Fallopian tube (tissue), 1 donor: ENCODE measurements around a stretch of chr7.

DNA sequence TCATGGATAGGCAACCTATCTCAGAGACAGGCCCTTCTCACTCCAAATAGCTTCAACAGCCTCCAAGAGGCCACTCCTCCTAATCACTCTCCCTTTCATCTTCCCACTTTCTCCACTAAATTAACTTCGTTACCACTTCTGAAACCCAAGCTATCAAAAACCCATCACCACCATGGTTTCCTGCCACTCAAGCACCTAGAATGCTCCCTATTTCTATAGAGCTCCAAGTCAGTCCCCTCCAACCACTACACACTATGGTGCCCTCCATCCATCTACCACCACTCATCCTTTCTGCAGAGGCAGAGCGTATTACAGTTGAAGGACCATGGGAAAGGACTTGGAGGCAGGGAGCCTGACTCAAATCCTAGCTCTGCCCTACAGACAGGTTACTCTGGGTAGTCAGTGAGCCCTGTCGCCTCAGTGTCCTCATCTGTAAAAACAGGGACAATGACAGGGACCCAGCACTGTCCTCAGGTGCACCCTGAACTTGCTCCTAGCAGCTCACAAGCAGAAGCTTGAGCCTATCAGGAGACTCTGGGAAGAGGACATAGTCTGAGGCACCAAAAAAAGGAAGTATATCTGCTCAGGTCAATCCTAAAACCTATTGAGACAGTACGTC, 124.4 kb downstream of the TNS3 start:
- PRO-cap: no peak

DNA sequence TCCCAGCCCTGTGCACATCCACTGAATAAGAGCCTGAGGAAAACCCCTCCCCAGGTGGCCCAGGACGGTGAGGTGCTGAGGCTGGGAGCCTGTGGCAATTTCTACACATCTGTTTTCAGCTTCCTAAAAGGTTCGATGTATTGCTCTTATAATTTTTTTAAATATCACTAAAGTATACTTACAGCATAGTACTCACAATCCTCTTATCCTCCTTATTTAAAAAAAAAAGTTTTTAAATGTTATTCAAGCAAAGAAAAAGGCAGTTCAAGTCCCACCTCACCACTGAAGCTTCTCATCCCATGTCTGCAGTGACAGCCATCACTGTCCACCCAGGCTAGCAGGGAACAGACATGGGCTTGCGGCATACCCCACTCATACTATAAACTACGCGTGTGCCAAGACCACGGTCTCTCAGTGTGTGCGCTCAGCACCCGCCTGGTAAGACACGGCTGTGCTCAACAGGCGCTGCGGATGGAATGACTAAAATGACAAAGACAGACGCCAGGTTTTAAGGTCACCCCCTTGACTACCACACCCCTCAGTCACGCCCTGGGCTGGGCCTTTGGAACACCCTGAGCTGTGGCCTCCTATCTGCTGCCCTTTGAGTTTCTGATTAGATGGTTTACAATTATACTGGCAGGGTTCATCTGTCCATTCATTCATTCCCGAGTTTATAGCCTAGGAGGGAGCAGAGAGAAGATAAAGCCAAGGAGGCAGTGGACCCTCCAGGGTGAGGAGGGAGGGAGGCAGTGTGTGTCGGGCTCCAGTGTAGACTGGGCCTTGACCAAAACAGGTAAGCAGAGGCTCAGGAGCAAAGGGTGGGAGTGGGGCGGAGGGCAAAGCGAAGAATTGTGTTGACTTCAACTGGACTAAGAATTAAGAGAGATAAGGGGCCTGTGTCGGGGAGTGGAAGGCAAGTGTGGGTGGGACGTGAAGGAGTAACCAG, 35.2 kb downstream of the TNS3 start:
- PRO-cap: no peak

DNA sequence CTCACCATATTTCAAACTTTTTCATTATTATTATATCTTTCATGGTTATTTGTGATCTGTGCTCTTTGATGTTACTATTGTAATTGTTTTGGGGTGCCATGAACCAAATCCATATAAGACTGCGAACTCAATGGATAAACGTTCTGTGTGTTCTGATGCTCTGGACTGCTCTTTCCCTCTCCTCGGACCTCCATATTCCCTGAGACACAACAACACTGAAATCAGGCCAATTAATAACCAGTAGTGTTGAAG, 29.5 kb downstream of the TNS3 start:
- PRO-cap: no peak

- PRO-cap: no peak
Observed at GRCh38 chr7:47582832-47583154, 882 bp upstream of the TNS3 start.

DNA sequence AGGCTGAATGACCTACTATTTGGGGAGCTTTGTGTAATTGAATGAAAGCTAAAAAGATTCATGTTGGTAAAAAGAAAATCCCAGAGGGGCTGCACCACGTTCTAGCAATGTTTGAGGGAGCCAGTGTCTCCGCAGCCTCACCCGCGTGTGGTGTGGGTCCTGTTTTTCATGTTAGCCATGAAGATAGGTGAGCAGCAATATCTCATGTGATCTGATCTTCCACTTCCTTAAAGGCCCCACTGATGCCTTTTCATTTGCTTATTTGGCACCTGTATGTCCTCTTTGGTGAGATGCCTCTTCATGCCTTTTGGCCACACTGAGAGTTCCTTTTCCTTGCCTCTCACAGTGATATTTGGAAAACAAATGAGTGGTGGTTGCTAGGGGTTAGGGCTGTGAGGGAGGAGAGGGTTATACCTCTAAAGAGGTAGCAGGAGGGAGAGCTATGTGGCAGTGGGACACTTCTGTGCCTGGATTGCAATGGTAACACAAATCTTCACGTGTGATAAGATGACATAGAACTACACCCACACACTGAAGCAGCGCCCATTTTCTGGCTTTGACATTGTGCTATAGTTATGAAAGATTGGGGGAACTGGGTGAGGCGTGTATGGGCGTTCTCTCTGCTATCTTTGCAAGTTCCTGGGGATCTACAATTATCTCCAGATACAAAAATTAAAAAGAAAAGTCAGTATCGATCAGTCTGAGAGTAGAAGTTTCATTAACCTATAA, 90.4 kb upstream of the TNS3 start:
- PRO-cap: no peak

GRCh38 chr7:48090587-48090936, 1.5 kb downstream of the UPP1 start:
- PRO-cap: no peak

- PRO-cap: no peak
Observed at GRCh38 chr7:48097340-48098722, 8.8 kb downstream of the UPP1 start.

DNA sequence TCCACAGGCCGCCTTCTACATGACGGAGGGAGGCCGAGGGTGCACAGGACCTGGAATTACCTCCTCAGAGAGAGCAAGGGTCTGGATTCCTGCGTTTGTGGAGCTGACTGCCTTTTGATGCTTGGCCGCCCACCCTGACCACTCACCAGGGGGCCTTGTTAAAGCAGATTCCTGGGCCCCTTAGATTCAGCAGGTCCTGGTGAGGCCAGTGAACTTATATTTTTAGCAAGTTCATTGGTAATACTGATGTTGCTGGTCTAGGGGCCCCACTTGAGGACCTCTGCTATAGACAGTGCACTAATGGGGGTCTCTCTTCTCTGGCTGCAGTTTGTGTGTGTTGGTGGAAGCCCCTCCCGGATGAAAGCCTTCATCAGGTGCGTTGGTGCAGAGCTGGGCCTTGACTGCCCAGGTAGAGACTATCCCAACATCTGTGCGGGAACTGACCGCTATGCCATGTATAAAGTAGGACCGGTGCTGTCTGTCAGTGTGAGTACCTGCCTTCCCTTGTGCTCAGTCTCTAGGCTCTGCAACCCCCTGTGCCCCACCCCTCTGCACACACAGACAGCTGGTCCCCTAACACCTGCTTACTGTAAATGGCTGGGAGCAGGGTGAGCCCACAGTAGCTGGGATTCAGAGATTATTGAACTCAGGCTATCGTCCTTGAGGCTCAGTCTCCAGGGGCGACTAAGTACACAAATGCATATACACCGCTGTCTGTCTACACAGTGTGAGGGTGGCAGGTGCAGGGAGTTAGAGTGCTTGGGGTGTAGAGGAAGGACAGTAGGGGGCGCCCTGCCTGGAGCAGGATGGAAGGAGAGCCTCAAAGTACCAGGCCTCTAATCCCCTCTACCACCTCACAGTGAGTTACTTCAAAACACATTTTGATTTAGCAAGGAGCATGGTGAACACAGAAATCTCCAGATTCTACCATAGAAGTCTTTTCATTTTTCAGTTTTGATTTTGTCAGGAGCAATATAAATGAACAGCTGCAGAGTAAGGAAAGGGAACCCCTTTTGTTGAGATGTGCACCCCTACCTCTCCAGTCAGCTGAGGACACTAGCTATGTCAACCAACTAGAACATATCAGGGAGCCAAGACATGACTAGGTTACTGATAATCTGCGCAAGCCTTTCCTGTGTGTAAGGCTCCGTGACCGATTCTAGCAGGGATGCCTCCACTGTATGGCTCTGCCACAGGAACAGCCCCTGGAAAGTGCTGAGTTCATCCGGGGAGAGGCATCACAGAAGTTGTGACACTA, 12.9 kb downstream of the UPP1 start:
- PRO-cap: no peak

DNA sequence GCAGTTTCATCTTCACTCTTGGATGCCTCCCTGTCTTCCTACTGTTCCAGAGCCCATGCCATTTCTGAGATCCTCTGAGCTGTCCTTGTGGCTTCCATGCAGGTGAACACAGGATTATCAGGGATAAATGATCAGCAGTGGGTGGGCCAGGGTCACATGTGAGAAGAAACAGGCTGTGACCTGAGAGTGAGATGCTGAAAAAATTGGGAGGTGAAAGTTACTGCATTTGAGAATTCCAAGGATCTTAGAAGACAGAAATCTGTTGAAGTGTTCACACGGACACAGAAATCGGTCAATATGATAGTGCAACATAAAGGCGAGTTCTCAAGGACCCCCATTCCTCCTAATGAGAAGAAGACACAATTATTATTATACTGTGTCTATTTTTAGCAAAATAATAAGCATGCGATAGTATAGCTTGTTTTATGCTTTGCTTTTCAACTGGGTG, 110.5 kb upstream of the CDC14C start:
- PRO-cap: no peak

DNA sequence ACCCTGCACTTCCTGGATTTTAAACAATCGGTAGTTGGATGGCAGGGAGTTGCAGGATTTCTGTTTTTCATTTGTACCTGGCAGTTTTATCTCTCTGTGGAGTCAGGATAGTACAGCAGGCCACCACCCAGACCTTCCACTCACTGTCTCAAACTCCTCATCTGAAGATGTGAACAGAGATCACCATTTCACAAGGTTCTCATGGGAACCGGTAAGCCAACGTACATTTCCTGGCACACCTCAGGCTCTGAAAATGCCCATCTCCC, 42.2 kb upstream of the IKZF1 start:
- PRO-cap: no peak

- PRO-cap: no peak
Observed at GRCh38 chr7:50312621-50313347, 8.3 kb downstream of the IKZF1 start.

GRCh38 chr7:50347453-50348167, 43.1 kb downstream of the IKZF1 start:
- PRO-cap: no peak

DNA sequence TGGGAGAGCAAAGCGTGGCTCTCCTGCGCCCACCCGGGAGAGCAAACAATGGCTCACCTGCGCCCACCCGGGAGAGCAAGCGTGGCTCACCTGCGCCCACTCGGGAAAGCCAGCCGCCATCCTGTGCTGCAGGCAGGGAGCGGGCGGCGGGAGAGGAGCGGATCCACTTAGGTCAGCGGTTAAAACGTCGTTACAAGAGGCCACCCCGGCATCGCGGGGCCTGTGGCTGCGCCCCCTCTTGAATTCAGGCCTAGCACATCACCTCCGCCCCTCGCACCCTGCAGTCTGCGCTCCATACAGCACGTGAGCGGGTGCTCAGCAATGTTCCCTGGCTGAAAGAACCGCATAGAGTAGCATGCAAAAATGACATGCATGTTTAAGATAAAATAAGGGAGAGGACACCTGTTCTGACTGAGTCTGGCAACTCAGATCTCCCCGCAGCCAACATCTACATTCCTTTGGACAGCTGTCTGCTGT, 549 bp upstream of the FIGNL1 start:
- PRO-cap: no peak

GRCh38 chr7:50502163-50502760, 52.1 kb upstream of the FIGNL1 start:
- PRO-cap: no peak

DNA sequence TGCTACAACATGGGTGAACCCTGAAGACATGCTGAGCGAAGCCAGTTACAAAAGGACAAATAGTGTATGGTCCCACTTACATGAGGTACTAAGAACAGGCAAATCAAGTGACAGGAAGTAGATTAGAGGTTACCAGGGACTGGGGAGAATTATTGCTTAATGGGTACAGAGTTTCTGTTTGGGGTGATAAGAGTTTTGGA, 85.8 kb downstream of the GRB10 start:
- PRO-cap: no peak

DNA sequence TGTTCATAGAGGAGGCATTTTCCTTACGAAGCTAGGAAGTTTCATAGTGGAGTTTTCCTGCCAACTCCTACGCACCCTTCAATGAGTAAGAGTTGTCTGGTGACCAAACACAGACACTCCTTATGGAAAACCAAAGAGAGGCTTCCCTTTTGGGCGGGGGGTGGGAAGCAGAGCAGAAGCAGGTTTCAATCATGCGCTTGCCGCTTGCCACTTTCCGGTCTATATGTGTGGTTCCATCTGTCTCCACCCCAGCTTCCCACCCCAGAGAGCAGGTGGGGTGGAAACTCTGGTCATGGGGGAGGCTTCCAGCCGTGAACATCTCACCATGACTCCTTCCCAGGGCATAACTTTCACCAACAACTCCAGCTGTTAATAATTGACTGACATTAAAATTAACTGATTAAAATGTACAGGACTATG, 68.8 kb upstream of the GRB10 start:
- PRO-cap: no peak

DNA sequence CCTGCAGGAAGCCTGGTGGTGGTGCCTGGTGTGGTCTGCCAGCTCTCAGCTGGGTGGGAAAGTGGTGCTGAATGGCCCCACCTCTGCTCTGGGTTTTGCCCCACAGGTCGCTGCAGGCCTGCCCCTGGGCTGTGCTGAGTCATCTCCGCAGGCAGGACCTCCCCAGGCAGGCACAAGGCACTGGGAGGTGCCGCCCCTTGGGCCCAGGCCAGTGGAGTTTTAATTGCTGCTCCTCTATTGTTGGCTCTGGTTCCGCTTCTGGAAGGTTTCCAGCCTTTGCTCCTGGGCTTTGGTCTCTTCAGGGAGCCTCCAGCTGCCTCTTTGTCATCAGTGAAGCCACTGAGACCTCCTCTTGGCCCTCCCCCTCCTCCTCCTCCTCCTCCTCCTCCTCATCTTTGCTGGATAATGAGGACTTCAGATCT, 180.3 kb upstream of the GRB10 start:
- PRO-cap: no peak

DNA sequence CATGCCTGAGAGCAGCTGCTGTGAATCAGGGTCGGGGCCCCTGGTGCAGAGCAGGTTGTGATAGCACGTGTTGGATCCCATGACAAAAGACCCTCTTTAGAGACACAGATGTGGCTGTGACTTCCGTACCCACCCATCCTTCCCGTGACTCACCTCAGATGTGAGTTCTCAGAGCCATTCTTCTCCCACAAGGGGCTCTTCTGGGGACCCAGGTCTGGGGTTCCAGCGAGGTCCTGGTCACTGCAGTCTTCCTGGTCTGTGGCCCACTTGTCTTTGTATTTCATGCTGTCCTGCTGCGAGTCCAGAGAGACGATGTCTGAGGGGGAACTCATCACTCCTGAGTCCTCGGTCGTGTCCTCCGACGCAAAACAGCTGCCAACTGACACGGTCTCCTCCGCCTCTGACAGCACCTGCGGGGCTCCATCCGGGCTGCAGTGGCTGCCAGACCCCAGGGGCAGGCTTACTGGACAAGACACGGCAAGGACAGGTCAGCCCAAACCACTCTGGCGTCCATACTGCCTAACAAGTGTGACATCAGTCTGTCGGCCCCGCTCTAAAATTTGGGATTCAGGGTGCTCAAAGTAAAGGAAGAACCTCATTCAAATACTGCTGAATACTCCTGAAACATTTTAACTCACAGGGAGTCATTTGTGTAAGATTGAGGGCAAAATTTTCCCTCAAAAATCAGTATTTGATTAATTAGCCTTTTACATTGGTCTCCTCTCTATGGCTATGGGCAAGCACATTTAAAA, 260.7 kb upstream of the GRB10 start:
- PRO-cap: no peak

DNA sequence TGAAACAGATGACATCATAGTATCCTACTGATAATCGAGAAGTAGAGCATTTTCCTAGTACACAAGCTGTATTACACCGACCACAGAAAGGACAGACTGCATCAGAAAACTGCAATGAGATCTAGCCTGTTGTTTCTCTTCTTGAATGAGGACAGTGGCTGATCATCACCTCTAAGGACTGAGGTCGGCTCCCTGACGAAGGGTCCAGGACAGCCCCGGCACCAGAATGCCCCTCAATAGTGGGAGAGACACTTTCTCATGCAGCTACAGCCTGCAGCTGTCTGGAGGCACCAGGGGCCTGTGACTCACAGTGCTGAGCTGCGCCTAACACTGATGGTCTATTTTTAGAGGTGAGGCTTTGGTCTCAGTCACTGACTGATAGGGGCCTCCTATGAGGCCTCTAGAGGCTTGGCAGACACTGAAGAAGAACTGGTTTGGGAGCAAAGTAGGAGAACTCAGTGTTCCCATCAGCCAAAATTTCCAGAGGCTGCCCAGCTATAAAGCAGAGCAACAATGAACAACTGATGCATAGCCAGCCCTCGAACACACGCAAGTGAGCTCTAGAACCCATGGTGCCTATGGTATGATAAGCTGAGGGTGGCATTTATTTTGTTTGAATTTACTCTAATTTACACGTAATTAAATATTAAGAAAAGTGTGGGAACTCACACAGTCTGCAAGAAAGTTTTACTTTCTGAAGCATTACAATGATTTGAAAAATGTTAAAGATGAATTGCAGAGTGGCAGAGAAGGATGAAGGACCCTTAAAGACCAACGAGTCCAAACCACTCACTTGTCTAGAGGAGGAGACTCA, 130.0 kb downstream of the COBL start:
- PRO-cap: no peak

DNA sequence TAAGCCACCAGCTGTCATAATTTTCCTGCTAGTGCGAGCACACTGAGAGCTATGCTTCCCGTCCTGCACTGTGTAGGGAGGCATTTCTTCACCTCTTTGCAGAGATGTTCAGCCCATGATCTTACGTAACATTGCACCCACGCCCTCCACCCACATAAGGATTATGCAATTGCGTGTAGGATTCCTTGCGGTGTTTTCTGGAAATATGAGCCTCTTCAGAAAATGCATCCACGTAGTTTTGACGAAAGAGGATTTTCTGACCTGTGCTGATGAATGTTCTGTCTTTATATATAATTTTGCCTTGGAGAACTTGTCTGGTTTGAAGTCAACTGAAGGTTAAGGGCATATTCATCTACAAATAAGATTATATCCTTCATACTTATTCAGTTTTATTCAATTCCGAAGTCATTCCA, 8.0 kb upstream of the COBL start:
- PRO-cap: unidirectional peak, minus-strand start at position 70 of the sequence